ENCODE data around the genes TTC30B and NEUROD1.

- PRO-cap = no peak
Observed at GRCh38 chr2:177235789-177236737, 23.5 kb downstream of the HNRNPA3 start.

- PRO-cap = no peak
Observed at GRCh38 chr2:177260128-177260891, 4.2 kb downstream of the NFE2L2 start.

DNA sequence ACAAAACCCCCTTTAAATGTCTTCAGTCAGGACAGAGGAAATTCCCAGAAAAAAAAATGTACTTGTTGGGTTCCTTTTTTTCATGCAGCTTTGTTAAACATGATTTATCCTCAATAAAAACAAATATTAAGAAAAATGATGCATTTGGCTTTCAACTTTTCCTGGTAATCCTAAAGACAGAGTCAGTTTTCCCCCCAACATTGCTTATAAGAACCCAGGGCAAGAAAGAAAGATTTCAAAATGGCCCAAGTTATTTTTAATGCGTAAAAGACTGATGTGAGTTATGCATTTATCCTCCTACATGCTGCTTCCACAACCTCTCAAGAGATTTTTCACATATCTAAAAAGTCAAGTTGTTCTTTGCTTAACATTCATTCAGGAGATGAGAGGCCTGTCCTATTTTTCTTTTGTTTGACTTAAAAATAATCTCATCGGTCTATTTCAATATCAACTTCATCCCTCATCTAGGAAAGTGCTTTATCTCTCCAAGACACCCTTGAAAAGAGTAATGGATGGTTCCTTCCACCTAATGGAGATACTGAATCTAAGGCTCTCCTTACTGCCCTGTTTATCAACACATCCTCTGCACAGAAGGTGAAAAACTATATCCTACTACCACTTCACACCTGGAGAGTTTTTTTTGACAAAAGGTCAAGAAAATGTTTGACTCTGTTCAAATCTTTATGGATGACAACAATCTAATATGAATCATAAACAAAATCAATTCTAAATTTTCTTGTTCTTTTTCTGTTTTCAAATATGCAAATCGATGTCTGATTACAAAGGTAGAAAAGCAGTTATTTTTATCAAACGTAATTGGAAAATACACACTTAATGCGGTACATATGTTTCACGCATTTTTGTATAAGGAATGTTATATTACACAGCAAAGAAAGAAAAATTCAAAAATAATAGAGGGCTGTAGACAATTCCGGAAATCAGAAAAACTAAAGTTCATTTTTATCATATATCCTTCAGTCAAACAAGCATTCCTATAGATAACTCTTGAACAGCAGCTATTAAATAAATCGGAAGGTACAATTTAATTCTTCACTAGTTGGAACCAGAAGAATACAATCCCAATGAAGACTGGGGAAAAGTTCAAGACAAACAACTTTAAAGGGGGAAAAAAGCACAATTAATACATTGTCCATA, 2.3 kb downstream of the NFE2L2 start:
- PRO-cap = no peak

- PRO-cap = bidirectional peak, plus-strand start at chr2:177553068, minus-strand start at chr2:177552769
Observed at GRCh38 chr2:177552205-177553288, at the start of gene TTC30B. Gene TTC30B (minus strand): TSS chr2:177552796.

DNA sequence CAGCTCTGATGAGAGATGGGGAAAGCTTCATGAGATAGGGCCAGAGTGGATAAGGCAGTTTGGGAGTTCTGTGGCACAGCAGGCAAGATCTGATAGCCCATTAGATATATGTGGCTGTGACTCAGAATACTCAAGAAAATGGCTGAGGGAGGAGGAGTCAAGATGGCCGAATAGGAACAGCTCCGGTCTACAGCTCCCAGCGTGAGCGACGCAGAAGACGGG, 99.7 kb downstream of the PDE11A start:
- PRO-cap = no peak

DNA sequence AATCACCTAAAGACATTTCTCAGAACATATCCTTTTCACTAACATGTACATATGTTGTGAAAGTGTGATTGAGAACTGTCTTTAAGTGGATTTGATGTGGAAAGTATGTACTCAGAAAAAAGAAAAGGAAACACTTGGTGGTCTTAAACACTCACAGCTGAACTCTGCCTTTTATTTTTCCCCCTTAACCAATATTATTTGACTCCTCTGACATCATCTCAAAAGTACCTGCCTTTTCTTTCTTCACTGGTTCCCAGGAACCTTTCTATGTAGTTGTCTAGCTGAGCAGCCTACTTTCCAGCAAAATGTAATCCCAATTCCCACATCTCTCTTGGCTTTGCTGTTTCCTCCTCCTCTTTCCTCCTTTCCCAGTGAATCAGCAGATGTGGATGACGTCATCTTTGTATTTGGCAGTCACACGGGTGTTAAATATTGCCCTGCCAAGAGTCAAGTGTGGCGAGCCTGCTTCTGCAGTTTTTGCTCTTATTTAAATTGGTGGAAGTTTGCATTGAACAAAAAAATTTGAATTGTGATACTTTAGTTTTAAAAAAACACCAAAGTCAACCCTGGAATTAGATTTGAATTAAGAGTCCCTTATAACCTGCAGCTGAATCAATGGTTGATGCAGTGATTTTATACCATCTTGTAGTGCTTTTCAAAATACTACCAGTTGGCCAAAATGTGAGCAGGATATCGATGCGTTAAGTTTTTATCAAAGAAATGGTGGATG, 47.9 kb downstream of the OSBPL6 start:
- PRO-cap = bidirectional peak, plus-strand start at position 443 of the sequence, minus-strand start at position 307 of the sequence

DNA sequence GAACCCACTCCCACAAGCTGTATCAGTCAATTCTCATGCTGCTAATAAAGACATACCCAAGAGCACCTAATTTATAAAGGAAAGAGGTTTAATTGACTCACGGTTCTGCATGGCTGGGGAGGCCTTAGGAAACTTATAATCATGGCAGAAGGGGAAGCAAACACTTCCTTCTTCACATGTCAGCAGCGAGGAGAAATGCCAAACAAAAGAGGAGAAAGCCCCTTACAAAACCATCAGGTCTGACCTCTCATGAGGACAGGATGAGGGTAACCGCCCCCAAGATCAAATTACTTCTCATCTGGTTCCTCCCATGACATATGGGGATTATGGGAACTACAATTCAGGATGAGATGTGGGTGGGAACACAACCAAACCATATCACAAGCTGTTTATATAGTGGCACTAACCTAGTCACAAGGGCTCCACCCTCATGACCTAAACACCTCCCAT, 109.9 kb downstream of the OSBPL6 start:
- PRO-cap = no peak

DNA sequence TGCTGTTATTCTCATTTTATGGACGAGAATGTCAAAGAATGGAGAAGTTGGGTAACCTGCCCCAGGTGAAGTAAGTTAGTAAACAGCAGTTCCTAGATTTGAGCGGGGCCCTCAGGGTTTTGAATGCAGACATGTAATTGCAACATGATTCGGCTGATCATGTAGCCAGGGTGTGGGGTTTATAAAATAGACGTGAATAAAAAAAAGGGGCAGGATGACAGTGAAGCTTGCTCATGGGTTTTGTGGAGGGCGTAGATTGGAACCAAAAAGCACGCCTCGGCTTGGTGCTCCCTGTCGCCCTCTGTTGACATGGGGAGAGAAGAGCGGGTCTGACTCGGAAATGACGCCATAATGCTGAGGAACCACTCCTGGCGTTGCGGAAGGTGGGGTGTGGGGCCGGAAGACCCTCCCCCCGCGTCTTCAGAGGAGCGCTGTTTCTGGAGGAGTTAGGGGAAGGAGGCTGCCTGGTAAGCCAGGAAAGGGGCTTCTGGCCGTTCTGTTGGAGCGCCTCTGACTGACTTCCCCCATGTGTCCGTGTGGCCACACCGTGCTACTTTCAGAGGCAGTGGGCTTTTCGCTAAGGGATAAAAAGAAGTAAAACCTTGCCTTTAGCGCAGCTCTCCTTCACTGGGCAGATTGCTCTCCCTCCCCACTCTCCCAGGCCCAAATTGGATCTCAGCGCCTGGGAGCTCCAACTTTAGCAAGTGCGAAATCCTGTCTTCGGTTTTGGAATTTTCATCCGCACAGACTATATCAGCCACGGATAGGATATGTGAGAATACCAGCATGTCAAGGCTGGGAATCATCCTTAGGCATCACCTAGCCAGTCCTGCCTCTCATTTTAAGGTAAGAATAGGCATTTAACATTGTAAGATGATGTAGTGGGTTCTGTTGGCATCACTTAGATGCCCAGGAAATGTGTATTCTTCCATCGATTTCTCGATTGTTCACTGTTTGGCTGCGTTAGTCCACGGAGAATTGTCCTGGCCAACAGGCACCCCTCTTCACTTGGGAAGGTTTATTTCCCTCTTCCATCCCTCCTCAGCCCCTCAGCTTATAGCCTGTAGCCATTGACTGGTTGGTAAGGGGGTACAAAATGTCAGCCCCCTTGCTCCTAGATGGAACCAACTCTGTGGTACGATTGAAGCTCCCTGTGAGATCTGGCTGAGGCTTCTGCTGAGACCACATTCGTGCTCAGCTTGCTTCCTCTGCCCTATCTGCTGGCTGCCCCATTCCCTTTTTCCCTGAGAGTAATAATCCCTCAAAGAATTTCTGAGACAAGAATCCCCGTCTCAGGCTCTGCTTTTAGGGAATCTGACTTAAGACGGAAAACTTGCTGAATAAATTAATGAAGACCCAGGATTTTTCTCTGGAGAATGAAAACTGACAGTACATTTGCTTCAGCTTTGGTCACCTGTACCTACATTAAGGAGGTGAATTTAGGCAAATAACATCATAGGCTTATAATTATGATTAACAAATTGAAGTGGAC, 43.1 kb downstream of the PLEKHA3 start:
- PRO-cap = bidirectional peak, plus-strand start at position 431 of the sequence, minus-strand start at position 293 of the sequence

GRCh38 chr2:178719297-178719702, 87.9 kb downstream of the TTN start:
- PRO-cap = no peak

DNA sequence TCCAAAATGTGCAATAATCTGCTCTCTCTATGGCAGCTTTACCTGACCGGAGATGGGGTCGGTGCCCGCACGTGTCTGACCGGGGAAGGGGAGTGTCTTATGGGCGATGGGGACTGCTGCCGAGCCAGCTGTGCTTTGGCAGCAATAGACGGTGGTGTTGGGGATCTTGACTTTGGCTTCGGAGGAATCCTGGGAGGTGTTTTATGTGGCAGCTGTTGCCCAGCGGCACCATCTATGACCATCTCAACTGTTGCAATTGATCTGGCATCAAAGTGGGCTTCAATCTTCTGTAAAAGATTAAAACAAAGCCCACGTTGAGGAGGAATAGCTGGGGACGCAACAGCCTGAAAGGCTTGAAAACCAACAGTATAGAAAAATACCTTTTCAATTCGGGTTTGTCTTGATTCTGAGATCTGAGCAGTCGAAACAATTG, 7.8 kb downstream of the TTN start:
- PRO-cap = no peak

DNA sequence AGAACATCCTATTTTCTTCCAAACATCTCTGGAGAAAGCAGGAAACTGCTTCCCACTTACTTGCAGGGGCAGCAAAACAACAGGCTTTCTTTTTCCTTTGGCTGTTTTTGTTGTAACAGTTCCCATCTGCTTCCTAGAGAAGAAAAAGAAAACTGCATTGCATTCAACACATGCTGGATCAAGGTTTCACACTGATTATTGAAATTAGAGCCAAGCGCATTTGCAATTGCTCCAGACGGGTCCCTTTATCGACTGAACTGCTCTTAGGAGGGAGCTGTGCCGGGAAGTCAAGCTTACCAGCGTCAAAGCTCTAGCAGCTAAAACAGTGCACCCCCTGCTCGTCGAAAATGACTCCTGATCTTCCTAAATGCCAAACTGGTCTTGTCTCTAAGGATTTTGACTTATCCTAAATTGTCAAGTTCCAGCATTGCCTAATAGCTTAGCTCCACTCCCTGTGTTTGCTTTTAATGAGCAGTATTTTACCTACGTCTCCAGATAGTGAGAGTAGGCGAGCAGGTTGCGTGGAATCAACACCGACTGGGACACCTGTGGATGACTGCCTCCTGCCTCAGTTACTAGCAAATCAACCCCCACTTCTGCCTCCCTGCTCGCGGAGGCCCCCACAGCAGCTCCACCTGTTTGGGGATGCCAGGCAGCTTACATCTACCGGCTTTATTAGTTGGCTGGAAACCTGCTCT, 164.1 kb upstream of the SESTD1 start:
- PRO-cap = no peak

DNA sequence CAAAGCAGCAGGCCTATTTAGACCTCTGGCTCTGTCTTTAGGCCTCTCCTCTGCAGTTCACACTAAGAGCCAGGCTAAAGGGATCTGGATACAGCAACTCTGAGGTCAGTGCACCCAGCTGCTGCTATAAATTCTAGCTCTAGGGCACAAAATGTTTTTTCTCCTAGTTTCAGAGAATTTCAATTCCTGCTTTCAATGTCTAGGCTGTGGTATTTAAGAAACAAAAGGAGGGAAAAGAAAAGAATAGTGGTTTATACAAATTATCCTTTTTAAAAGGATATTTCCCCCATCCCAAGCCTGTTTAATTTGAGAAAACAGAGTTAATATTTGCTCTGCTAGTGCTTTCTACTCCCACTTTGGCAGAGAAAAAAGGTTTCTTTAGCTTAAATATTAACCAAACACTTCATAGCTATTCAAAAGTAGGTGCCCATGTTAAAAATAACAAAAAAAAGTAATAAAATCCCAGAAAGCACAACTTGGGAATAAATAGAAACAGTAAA, 293.6 kb upstream of the SESTD1 start:
- PRO-cap = no peak

- PRO-cap = no peak
Observed at GRCh38 chr2:179580243-179580955, 281.0 kb downstream of the ZNF385B start.

GRCh38 chr2:181224962-181225322, 232.2 kb upstream of the ITGA4 start:
- PRO-cap = no peak

- PRO-cap = no peak
Observed at GRCh38 chr2:181381496-181381695, 75.8 kb upstream of the ITGA4 start.

DNA sequence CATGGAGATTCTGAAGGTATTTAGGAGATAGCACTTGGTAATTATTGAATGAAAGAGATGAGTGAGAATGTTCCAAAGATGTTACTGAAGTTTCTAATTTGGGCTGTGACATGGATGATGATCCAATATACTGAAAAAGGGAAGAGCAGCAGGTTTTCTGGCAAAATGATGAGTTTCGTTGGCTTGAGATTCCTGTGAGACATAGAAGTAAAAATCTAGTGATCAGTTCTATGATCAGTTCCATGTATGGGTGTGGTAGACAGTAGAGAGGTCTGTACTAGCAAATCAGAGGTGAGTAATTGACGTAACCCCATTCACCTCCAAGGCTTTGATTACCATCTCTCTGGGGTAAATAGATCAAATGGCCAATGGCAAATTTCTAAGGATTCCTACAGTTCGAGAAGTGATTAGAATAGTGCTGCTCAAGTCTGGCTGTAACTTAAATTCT, 6.3 kb downstream of the ITGA4 start:
- PRO-cap = no peak

DNA sequence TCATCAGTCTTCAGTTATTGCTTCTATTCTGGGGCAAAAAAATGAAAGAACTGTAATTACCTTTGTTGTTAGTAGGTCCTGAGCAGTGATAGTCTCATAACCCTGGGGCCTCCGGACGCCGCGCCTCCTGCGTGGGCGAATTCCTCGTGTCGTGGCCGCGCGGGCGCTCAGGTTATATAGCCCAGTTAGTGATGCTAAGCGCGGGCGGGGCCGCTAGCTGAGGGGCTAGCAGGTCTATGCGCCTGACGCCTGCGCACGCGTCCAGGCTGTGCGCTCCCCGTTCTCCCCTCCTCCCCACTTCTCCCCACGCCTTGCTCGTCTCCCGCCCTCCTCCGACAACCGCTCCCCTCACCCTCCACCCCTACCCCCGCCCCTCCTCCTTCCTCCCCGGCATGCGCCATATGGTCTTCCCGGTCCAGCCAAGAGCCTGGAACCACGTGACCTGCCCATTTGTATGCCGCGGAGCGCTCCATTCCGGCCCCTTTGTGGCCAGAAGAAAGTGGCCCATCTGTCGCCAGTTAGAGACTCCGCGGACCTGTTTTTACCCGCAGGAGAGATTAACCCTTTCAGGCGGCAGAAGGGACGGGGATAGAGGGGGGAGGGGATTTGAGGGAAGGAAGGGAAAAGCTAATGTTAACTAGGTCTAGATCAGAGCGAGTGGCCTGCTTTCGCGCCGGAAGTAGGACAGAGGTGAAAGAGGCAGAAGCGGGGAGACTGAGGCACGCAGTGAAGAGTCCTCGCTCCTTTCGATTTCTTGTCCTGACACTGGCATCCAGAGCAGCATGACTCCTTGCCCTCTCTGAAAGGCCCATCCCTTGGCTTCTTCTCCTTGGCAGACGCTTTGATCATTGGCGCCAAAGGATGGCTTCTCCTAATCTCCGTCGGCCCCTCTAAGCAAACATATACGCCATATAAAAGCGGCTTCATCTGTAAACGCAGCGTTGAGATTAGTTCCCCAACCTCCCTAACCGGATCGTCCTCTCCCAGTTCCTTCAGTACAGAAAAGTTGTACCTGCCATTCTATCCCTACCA, at the start of gene NEUROD1:
Gene NEUROD1 (minus strand): TSS at position 148 of the 1,032 bp plus-strand sequence.
- PRO-cap = no peak

- PRO-cap = no peak
Observed at GRCh38 chr2:181728782-181729056, 48.4 kb upstream of the NEUROD1 start.

DNA sequence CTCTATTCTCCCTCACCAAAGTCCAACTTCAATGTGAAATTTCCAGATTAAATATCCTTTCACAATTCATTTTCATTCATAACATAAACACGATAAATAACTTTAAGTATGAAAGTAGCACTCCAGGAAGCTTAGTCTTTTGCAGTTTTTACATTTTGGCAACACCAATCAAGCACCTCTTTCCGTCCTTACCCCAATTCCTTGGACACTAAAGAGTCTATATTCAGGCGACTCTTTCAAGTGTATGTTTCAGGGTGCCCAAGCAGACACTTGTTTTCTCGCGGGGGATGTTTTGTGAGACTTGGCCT, 354 bp upstream of the ITPRID2 start:
- PRO-cap = no peak

GRCh38 chr2:182030611-182030963, 44.9 kb downstream of the PPP1R1C start:
- PRO-cap = no peak

Data from paraaortic lymph node (tissue), 1 donor.